ENCODE measurements around the genes NFE2, PDE1B, OR6C3 and OR6C68.

DNA sequence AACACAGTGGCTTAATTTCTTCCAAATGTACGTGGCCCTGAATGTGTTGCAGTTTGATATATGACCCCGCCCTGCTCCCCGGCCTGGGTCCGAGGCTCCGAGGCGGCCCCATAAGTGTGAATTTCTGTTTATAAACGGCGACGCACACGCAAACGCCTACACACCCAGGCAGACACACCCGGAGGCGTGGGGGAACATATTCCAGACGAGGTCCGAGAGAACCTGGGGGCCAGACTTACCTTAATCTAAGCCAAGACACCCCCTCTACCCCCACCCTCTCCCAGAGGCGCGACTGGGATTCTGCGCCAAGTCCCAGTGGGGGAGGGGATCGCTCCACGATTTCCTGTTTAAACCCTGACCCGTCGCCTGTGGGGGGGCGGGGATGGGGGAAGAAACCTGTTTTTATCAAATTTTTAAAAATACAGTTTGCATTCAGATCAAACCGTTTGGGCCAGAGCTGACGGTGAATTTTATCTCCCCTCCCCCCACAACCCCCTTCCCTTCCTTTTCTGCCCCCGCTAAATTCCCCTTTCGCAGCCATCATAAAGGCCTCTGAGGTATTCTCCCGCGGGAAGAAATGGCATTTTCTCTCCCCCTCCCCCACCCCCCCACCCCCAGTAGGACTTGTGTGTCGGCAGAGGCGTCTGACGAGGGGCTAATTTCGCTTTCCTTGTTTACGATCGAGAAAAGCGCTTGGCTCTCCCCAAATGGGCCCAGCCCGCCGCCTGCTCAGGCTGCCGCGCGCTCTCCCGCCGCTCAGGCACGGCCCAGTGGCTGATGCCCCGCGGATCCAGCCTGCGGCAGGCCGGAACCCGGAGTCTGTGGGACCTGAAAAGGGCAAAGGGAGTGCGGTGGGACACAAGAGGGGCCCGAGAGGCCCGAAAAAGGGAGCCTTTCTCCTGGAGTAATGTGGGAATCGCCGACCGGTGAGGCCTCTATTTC, 9.4 kb upstream of the HOXC6 start:
- PRO-cap, result no peak

- PRO-cap, result no peak
These were observed 7.2 kb upstream of the HOXC6 start for GRCh38 chr12:54020930-54021588.

GRCh38 chr12:54024120-54024520, 4.1 kb upstream of the HOXC6 start:
- PRO-cap, result no peak

DNA sequence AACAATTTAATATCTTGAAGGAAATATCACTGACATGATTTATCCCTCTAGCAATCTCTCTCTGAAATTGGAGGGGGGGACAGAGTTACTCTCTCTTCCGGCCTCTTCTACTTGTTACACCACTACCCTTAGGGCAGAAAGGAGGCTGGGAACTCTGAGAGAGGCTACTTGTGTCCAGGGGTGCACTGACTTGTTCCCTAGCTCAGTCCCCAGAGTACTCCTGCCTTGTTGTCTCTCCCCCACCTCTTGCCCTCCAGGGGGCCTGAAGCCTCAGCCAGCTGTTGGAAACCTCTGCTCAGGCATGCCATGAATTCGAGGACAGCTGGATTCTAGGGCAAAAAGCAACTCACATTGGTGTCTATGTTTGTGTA, 2.2 kb upstream of the HOXC6 start:
- PRO-cap, result no peak

DNA sequence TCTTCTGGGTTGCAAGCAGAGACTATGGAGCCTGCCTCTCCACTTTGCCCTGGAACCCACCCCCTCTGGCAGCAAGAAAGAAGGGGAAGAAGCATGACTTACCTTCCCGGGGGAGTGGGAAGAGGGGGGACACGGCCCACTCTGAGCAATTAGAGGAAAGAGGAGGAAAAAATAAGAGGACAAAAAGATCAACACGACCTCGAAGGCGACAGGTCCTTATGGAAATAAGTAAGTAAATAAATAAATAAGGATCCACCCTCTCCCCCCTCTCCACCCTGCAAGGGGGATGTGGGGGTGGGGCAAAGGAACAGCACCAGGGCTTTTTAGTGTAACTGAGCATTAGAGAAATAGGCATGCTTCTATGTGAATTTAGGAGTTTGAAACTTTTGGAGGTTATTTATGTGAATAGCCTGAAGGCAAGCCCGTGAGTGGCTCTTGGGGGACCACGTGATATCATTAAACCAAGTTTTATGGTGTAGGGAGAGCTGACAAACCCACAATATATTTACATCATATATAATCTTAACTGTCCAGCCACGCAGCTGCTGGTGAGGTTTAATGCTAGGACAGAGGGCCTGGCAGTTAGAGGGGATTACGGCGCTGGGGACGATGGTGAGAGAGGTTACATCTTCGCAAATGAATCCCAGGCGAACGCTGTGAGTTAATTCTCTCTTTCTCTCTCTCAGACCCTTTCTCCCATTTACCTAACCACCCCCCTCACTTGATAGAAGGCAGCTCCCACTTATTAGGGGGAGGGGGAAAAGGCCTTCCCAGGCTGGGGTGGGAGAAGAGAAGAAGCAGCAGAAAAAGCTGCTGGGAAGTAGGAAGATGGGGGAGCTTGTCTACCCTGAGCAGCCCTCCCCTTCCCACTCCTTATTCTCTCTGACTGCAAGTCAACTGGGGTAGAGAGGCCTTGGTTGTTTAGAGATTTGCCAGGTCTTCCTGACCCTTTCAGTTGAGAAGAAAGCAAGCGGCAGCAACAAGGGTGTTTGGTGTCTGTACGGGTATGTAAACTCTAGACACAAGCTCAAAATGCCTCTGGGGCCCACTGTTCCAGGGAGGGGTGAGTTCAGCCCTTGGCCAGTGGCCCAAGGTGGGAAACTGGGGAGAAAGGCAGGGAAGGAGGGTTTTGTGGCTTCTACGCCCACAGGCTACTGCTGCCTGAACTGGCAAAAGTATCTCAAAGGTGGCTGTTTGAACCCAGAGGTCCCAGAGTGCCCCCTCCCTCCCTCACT, 4.9 kb downstream of the HOXC5 start:
- PRO-cap, result no peak

GRCh38 chr12:54039463-54040191, 6.8 kb downstream of the HOXC5 start:
- PRO-cap, result unidirectional peak, minus-strand start at chr12:54039651

DNA sequence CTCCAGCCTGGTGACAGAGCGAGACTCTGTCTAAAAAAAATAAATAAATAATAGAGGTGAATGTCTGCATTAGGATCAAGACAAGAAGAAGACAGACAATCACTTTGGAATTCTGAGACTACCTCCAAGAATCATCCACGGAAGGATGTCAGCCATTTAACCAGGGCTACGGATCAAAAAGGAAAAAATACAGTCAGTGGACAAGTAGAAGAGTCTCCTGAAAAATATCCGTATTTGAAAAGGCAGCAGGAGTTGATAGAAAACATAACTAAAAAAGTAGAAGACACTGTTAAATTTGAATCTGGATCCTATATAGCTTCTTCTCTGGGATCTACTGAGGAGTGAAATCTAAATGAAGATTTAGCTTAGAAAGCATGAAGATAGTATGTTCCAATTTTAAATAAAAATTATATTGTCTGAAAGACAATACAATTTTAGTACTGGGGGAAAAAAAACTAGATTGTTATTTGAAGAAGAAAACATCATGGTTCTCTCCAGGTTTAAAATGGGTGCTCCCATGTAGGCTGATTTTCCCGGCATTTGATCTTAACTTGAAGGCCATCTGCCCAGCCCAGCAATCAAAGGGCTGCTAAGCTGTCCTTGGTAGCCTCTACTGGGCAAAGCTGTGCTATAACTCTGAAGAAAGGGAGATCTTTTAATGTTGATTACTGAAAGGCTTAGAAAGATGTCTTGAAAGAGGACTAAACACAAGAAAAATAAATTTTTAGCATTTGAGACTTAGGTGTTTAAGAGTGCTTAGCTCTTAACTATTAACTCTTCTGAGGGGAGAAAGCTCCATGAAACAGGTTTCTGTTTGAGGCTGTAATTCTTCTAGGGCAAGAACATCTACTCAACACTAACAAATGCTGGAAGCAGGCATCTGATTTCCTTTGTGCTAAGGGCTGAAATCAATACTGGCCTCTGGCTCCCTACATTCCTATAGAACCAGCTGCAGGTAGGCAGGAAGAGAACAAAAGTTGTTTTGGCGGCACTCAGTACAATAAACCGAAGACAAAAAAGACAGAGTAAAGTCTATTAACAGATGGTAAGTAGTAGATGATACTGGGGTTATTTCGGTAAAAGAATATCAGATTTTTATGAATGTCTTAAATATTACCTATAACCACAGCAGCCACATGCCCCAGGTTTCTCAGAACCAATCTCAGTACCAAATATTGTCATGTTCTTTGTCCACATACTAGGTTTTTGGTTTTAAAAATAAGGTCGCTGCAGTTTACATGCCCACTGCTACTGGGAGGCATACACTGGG, 41.3 kb downstream of the CBX5 start:
- PRO-cap, result no peak

DNA sequence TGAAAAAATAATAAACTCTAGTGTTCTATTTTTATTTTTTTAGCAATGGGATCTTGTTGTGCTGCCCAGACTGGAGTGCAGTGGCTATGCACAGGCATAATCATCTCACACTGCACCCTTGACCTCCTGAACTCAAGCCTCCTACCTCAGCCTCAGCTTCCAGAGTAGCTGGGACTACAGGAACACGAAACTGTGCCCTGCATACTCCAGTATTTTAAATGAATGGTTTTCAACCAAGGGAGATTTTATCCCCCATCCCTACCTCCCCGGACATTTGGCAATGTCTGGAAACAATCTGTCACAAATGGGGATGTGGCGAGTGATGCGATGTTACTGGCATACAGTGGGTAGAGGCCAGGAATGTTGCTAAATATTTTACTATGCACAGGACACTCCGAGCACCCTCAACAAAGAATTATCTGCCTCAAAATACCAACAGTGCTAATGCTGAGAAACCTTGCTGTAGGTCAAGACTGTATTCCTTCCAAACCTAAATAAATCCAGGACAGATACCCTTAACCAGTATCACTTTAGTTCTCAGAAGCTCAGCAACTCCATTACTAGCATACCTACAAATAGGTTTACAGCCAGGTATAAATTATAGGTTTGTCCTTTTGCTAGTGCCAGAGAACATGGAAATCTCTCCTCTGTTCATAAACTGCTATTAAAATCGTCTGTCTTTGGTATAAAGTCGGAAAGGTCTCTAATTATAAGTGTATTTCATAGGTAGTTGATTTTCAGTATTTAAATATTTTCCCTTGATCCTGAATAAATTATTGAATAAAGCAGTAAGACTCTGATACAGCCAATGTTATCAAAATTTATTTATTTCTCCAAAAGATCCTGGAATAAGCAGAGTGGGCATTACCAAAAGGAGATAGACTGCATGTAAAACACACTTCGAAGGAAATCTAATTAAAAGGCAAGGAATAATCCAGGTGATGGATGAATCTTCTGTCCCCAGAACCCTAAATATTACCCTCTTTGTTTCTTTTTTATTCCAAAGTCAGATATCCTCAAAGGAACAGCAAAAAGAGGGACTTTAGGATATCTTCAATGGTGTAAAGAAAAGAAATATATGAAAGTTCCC, 1.8 kb downstream of the CBX5 start:
- PRO-cap, result no peak

- PRO-cap, result no peak
These were observed 8.3 kb downstream of the NFE2 start for GRCh38 chr12:54292369-54293117.

GRCh38 chr12:54300446-54301732, at the start of gene NFE2:
Gene NFE2 (minus strand): TSS chr12:54301015.
- PRO-cap, result no peak

DNA sequence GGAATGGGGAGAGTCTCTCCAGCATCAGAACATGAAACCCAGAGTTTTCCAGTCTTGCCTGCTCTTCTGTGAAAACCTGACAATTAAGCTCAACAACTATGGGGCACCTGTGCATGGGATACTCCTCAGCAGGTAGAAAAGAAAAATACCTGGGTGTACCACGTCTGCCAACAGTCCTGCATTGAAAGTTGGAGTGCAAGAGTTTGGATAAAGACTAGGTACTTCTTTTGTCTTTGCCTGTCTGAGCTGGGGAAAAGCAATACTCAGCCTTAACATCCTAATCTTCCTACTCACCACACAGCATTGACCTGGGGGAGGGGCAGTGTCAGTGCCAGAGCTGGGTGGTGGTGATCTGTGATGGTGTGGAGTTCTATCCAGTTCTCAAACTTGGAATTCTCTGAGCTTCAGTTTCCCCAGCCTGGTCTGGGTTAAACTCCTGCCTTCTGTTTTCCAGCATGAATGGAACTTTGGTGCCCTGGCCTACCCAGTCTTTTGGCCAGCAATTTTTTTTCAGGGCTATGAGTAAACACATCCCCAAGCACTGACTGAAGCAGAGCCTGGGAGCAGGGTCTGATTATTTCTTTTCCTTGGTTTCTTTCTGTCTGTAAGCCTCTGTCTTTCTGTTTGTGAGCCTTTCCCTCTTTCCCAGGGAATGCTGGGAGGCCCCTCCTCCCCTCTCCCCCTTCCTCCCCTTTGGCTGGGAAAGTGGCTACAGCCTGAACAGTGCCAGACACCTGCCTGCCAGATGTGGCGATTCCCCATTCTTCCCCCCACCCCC, 11.4 kb downstream of the GPR84 start:
- PRO-cap, result no peak

- PRO-cap, result no peak
These were observed 11.4 kb upstream of the ZNF385A start for GRCh38 chr12:54395530-54396707.

- PRO-cap, result no peak
These were observed 4.2 kb upstream of the ITGA5 start for GRCh38 chr12:54423217-54423683.

DNA sequence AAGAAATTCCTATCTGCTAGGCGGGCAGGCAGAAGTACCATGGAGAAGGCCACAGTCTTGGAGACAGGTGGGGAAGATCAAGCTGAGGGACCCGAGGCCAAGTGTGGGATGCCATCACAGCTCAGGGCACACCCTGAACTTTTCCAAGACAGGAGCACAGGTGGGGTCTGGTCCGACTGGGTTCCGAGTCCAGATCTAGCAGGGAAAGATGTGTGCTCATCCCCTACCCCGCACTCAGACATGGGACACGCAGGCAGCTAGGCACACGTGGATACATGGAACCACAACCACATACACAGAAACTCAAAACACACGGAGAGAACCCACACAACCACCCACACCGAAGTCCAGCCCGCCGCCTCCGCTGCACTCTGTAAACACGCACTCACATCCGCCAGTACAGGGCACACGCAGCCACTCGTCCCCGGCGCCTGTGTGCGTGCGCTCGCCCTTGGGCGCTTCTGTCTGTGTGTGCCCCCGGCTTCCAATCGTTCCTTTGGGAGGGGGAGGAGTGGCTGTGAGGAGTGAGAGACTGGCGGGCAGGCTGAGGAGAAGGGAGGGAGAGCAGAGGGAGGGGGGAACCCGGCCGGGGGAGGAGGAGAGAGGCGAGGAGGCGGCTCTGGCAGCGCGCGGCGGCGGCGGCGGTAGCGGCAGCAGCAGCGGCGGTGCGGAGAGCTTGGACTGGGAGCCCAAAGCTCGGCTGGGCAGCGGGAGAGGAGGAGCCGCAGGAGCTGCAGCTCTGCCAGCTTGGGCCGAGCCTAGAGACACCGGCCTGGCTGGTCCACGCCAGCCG, at the start of gene PDE1B:
TSS of gene PDE1B (plus strand) at position 625 of the 793 bp plus-strand sequence.
- PRO-cap, result bidirectional peak, plus-strand start at position 596 of the sequence, minus-strand start at position 498 of the sequence

- PRO-cap, result bidirectional peak, plus-strand start at chr12:54560589, minus-strand start at chr12:54560473
These were observed 11.0 kb downstream of the PDE1B start for GRCh38 chr12:54560317-54560871.

- PRO-cap, result no peak
These were observed 2.6 kb upstream of the PPP1R1A start for GRCh38 chr12:54591092-54591512.

DNA sequence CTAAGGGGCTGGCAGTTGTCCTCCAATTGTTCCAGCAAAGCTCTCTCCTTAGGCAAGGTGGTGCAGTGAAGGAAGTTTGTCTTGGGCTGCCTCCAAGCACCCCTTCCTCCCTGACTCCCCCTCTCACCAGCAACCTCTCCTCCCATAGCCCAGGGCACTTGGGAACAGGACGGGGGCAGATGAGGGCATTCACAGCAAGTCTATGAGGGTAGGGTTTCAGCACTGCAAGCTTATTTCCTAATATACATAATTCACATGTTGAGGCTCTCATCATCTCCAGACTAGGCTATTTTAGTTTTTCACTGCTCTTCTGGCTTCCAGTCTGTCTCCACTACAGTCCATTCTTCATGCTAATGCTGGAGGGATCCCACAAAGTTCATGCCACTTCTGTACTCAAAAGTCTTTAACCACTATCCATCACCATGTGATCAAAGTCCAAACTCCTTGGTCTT, 22.8 kb downstream of the LACRT start:
- PRO-cap, result no peak

GRCh38 chr12:55330403-55330984, at the start of gene OR6C3:
Gene OR6C3 (plus strand): TSS chr12:55330746.
- PRO-cap, result no peak

- PRO-cap, result no peak
These were observed at the start of gene OR6C68 for GRCh38 chr12:55492189-55492631. Gene OR6C68 (plus strand): TSS chr12:55492378.

- PRO-cap, result no peak
These were observed 498 bp upstream of the OR10P1 start for GRCh38 chr12:55636048-55636740.

All from pulmonary artery (tissue), 1 donor.